Metastatic Pancreatic Carcinoma in the Ovary (tissue), 1 donor: ENCODE data around the genes SLC40A1 and MSTN.

- PRO-cap: bidirectional peak, plus-strand start at chr2:187461966, minus-strand start at chr2:187461895
Measured at GRCh38 chr2:187461350-187462429, 13.6 kb upstream of the CALCRL start.

GRCh38 chr2:188400252-188400952 is 108.7 kb downstream of the GULP1 start:
- PRO-cap: no peak

GRCh38 chr2:188606455-188607108 is 314.9 kb downstream of the GULP1 start:
- PRO-cap: no peak

- PRO-cap: no peak
Measured at GRCh38 chr2:188786830-188787363, 187.3 kb upstream of the COL3A1 start.

GRCh38 chr2:188976534-188977129 is 2.5 kb downstream of the COL3A1 start:
- PRO-cap: no peak

- PRO-cap: no peak
Measured at GRCh38 chr2:189579409-189580532, 815 bp downstream of the SLC40A1 start.

GRCh38 chr2:189580533-189581261 is at the start of gene SLC40A1:
Gene SLC40A1, minus strand, starts transcription at chr2:189580786.
- PRO-cap: bidirectional peak, plus-strand start at chr2:189580912, minus-strand start at chr2:189580786; bidirectional peak, plus-strand start at chr2:189581161, minus-strand start at chr2:189581034

- PRO-cap: no peak
Measured at GRCh38 chr2:189799189-189799573, 14.9 kb downstream of the PMS1 start.

GRCh38 chr2:189836217-189837018 is 52.2 kb downstream of the PMS1 start:
- PRO-cap: no peak

GRCh38 chr2:190062615-190062983 is at the start of gene MSTN:
Gene MSTN, minus strand, starts transcription at chr2:190062729.
- PRO-cap: no peak

DNA sequence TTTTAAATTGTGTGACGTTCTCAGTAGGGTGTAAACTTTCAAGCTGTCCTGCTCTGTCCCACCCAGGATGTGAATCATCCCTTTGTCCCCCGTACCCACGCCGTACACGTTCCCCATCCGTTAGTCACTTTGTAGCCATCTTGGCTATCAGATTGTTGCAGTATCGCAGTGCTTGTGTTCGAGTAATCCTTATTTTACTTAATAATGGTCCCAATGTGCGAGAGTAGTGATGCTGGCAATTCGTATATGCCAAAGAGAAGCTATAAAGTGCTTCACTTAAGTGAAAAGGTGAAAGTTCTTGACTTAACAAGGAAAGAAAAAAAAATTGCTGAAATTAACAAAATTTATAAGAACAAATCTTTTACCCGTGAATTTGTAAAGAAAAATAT is 40.9 kb upstream of the NAB1 start:
- PRO-cap: no peak

- PRO-cap: no peak
Measured at GRCh38 chr2:190627684-190628688, 20.9 kb upstream of the NAB1 start.

- PRO-cap: no peak
Measured at GRCh38 chr2:190650064-190650524, 1.2 kb downstream of the NAB1 start.

GRCh38 chr2:190679780-190680203 is 30.9 kb downstream of the NAB1 start:
- PRO-cap: no peak

- PRO-cap: no peak
Measured at GRCh38 chr2:190760415-190760777, 111.5 kb downstream of the NAB1 start.

DNA sequence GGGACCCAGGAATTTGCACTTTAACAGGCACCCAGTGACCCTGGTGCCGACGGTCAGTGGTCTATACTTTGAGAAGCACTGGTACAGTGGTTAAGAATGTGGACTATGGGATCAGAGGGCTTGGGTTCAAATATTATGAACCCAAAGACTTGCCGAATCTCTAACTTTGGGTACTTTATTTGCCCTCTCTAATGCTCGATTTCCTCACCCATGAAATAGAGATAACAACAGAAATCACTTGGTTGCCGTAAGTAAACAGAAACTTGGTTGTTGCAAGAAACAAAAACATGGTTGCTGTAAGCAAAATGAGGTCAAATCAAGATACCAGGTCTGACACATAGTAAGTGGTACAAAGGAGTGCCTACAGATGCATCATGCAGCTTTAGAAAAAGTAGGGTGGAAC is 69.5 kb upstream of the GLS start:
- PRO-cap: no peak

- PRO-cap: no peak
Measured at GRCh38 chr2:190893469-190893926, 12.9 kb downstream of the GLS start.

GRCh38 chr2:190896815-190897363 is 16.3 kb downstream of the GLS start:
- PRO-cap: no peak

DNA sequence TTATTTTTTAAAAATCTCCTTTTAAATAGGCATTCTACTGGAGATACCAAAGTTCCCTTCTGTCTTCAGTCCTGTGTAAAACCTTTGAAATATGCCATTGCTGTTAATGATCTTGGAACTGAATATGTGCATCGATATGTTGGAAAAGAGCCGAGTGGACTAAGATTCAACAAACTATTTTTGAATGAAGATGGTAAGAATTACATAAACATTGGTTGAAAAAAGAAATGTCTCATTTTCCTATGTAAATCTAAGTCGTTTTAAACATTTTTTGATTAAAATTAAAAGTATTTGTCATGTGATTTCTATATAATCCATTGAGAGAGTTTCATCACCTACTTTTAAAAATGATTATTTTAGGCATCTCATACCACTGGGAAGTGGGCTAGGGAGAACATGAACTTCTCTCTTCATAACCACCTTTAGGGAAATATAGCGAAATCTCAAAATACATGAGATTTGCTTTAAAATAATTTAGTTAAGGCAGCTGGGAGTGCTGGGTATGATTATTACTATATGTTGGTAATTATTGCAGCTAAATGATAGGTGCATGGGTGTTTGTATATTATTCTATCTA is 24.4 kb downstream of the GLS start:
- PRO-cap: no peak

DNA sequence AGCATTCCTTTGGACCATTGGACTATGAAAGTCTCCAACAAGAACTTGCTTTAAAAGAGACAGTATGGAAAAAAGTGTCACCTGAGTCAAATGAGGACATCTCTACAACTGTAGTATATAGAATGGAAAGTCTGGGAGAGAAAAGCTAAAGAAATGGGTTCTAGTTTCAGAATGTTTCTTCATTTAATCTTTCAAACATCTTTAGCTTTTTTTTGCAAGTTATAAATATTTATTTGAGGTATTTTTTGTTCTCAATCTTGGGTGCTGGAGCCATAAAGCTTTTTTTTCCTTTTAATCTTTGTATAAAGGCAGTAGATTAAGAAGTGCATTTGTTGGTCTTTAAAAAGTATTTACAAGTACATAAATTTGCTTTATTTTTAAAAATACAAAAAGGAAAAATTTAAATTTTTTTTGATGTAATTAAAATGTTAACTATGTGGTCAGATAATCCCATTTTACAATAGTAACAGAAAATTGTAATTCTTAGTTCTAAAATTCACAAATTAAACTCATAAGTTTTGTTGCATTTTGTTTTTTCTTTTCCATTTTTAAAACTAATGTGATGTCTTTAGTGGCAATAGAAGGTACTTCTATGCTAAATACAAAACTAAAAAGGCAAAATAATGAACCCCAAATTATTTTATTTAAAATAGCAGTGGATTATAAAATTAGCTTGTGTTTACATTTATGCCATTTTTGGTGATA is 52.2 kb downstream of the GLS start:
- PRO-cap: no peak